Monocyte (primary cell): ENCODE data around the genes EPHB6, OR9A2 and CNTNAP2.

DNA sequence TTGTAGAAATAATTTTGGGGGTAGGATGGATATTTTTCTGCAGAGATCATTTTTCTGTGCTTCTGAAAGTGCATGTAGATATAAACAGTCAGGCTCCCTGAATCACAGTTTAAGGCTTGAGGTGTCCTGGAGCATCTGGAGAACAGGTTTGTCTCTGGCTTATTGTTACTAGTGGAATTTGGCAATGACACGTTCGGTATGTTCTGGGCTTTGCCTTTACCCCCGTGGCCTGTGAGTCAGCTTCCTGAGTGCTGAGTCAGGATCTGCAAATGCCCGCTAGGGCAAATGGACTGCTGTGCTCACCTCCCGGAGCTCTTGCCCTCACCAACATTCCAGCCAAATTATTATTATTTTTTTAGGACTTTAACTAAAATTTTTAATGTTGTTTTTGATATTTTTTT lies 192.6 kb upstream of the PRSS1 start:
- PRO-cap, 2 experiments, result no peak in any of the 2 experiments

GRCh38 chr7:142804455-142805481 lies 34.0 kb downstream of the PRSS2 start:
- PRO-cap, 2 experiments, result no peak in any of the 2 experiments

- PRO-cap, 2 experiments, result no peak in any of the 2 experiments
Observed at GRCh38 chr7:142807568-142808234, 36.9 kb downstream of the PRSS2 start.

DNA sequence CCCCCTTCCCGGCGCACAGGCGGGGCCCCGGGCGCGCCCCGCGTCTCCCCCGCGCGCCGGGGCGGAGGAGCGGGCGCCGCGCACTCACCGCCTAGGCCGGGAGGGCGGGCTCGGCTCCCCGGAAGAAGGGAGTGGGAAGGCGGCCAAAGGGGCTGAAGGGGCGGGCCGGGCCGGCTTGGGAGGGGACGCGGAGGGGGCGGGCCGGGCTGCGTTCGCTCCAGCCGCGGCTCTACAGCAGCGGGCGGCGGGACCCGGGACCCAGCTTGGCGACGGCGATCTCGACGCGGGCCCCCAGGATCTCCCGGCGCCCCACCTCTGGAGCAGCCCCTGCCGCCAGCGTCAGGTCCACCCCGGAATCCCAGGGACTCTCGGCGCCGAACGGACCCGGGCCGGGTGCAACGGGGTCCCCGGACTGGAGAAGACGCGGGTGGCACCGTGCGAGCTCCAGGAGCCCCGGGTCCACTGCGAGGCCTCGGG lies at the start of gene EPHB6:
Gene EPHB6 (plus strand): TSS at position 204 of the 477 bp plus-strand sequence.
- PRO-cap, 2 experiments, result peak in 2 of 2 experiments; most common plus-strand start position 117 of the sequence (in 1); most common minus-strand start position 86 of the sequence (in 2)

DNA sequence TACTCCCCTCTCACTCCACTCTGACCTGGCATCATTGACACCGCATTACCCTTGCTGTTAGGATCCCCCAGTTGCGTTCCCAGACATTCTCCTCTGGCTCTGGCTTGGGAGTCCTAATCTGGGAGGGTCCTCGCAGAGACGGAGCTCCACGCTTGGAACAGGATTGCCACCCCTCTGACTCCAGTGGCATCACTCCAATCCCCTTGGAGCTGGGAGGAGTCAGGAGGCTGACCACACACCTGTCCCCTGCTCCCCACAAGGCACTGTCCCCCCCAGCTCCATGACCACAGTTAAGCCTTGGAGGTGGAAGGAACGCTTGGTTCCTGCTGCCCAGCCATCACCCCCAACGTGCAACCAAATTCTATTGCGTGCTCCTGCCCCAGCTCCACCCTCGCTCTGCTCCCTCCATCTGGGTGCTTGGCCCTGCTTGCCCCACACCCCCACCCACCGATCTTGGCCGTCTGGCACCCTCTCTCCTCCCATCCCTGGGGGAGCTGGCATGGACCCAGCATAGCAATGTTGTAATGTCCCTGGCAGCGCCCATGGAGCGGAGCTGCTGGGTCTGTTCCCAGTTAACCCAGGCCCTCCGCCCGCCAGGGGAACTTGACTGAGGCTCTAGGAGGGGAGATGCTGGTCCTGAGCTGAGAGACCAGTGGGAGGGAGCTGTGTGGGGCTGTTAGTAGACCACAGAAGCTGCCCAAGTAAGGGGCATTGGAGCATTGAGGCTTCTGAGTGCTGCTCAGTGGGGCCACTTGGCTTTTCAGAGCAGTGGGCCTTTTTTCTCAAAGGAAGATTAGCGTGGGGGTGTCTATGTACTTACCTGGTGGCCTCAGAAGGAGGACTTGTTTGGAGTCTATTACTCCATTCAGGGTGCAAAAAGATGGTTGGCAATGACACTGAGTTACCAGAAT lies 952 bp downstream of the EPHB6 start:
- PRO-cap, 2 experiments, result no peak in any of the 2 experiments

GRCh38 chr7:142944383-142945039 lies 5.2 kb downstream of the LLCFC1 start:
- PRO-cap, 2 experiments, result no peak in any of the 2 experiments

GRCh38 chr7:143027005-143027296 lies at the start of gene OR9A2:
TSS of gene OR9A2 (minus strand) at chr7:143027132.
- PRO-cap, 2 experiments, result no peak in any of the 2 experiments

DNA sequence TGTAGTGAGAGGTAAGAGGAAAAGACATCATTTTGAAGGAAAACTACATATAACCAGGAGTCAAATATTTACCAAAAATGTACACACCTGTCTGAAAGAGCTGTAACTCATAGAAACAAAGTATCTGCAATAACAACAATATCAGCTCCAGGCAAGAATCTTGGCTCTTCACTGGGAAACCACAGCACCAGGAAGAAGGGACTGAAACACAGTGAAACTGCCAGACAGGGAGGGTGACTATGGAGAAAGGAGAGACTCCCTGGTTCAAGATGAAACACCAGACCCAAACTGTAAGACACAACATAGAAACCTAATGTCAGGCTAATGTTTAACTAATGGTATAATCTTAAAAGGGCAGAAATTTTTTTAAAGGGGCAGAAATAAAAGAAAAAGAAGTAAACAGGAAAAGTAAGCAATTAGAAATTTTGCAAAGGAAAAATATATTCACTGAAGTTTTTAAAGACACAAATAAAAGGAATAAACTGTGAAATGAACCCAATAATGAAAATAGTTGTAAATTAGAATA lies 11.5 kb upstream of the TAS2R39 start:
- PRO-cap, 2 experiments, result no peak in any of the 2 experiments

DNA sequence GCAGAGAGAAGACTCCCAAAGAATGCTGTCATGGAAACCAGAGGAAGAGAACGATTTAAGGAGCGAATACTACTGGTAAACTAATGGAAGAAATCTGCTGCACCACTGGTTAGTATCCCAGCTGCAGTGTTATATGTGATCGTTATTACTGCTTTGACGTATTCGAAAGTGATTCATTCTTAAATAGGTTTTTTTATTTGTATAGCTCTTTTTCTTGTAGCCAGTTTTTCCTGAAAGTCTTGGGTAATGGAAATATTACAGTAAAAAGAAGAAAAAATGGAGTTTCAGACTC lies 1.3 kb downstream of the CASP2 start:
- PRO-cap, 2 experiments, result no peak in any of the 2 experiments

DNA sequence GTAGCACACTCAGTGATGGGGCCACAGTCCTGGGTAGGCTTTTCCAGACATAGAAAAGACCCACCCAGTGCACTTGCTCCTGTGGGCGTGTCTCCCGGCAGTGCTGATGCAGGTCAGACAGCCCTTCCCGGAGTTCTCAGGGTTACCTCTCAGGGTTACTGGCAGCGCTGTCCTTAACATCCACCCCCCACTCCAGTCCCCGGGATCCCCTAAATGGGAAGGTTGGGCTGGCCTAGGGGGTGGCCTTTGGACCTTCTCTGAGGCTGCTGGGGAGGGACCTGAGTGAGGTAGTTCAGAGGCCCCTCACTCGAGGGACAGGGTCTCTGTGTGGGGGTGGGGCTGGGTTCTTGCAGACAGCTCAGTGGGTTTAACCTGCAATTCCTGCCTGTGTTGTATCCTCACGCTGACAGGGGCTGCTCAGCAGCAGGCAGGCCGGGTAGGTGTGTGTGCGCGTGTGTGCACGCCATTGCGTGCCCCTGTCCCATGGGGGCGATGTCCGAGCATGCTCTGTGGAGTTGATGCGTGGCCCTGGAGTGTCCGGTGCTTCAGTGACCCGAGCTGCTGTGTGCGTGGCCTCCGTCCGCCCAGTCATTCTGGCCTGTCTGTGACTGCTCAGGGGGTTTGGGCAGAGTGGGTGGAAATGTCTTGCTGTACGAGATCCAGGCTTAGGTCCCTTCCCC lies 6.3 kb downstream of the ZYX start:
- PRO-cap, 2 experiments, result peak in 1 of 2 experiments; most common plus-strand start position 324 of the sequence (in 1)

GRCh38 chr7:143388032-143388684 lies 7.0 kb downstream of the ZYX start:
- PRO-cap, 2 experiments, result no peak in any of the 2 experiments

DNA sequence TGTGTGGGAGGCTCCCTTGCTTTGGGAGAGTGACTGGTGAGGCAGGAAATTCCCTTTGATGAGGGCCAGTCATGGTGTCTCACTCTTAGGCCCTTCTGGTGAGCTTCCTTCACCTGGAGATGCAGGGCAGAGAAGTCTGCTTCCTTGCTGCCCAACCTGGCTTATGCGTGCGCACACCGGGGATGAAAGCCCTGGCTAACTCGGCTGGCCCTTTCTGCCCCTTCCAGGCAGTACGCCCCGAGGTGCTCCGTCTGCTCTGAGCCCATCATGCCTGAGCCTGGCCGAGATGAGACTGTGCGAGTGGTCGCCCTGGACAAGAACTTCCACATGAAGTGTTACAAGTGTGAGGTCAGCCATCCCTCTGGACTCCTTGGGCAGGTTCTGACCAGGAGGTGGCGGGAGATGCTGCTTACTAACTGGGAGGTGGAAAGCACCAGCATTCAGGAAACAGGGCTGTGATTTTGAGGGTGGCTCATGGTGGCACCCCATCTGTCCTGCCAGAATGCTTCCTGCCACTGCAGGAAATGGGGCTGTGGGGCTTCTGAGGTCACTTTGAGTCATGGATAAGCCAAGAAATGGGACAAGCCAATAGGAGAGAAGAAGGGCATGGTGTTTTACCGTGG lies 8.6 kb downstream of the ZYX start:
- PRO-cap, 2 experiments, result no peak in any of the 2 experiments

- PRO-cap, 2 experiments, result no peak in any of the 2 experiments
Observed at GRCh38 chr7:144294095-144294678, 18.0 kb upstream of the OR2A1 start.

GRCh38 chr7:144332011-144332382 lies 19.8 kb downstream of the OR2A1 start:
- PRO-cap, 2 experiments, result no peak in any of the 2 experiments

DNA sequence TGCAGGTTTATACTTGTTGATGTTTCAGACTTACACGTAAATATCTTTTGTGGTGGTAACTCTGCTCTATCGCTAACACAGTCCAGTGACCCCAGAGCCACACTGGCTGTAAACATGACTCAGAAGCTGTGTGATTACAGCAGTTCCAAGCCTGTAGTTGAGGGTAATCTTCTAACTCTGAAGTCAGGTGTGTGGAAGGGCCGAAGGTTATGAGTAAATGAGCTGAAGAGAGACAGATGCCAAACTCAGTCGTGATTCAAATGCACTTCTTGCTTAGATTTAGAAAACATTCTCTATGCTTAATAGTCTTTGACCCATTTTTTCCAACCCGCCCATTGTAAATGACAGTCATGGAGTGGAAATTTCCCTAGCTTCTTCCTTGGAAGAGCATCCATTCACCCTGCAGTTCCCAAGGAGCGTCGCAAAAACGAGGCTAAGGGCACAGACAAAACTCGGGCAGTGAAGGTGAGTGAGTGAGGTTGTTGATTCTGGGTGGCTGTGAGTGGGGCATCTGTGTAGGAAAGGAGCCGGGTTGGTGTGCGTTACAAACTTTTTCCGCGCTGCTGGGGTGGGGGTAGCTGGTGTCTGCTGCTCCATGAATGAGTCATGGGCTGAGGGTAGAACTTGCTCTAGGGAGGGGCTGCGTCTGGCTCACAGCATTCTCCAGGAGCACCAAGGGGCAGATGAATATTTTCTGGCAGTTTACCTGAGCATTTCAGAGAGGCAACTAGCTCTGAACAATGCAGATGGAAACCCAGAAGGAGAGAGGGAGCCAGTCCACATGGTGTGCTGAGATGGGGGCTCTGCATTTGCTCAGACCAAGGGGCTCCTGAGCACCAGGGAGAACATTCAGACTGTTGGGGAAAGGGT lies 25.6 kb downstream of the NOBOX start:
- PRO-cap, 2 experiments, result no peak in any of the 2 experiments

DNA sequence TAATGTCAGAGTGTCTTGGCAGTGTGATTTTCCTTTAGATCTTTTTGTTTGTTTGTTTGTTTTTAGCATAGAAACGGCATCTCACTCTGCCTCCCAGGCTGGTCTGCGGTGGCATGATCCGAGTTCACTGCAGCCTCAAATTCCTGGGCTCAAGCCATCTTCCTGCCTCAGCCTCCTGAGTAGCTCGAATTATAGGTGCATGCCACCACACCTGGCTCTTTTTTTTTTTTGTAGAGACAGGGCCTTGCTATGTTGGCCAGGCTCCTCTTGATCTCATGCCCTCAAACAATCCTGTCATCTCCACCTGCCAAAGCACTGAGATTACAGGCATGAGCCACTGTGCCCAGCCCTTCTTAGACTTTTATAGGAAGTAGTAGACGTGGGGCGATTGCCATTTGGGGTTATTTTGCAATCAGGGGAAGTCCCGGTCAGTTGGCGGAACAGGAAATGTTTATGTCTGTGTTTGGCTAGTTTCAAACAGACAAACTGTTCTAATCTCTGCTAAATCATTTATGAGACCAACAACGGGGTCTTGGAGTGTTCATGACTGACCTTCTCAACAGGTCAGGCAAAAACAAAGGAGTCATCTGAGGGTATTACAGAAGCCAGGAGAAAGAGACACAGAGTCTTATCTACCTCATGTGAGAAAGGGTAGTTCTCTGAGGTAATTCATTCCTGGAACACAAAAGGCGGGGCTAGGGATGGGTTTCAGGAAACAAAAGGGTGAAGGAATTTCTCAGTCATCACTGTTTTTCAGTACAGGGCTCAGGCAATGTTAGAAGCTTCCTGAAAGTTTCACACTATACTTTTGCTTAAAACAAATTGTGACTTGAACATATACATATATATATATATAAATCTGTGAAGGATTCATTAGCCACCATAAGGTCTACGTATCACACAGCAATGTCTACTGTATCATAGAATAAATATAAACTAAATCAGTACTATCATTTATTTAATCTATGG lies 6.5 kb upstream of the TPK1 start:
- PRO-cap, 2 experiments, result peak in 2 of 2 experiments; most common plus-strand start position 521 of the sequence (in 2); most common minus-strand start position 311 of the sequence (in 1)

GRCh38 chr7:145582938-145583163 lies 533.8 kb upstream of the CNTNAP2 start:
- PRO-cap, 2 experiments, result no peak in any of the 2 experiments

DNA sequence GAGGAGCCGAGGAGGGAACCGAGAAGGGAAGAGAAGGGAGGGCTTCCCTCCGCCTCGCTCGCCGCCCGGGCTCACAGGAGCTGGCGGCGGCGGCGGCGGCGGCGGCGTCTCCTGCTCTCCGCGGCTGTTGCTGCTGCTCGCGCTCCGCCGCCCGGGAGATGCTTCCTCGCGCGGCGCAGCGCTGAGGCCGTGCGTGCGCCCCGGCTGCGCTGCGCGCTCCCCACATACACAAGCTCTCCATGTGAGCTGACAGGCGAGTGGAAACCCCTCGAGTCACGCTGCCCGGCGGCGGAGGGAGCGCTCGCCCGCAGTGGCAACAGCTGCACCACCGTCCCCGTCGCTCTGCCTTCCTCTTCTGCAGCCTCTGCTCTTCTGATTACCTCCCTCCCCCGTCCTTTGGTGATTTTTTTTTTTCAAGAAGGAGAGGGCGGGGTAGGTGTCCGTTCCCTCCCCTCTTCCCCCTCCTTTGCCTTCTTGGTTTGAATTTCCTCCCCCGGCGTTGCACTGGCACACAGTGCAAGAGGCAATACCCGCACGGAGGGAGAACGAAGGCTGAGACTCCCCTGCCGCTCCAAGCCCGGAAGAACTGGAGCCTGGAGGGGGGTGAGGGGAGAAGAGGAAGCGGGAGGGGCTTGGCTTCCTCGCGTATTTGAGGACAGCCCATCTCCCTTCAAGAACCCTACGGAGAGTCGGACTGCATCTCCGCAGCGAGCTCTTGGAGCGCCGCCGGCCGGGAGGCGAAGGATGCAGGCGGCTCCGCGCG lies at the start of gene CNTNAP2:
Gene CNTNAP2 (plus strand): TSS at position 669 of the 763 bp plus-strand sequence.
- PRO-cap, 2 experiments, result no peak in any of the 2 experiments

- PRO-cap, 2 experiments, result no peak in any of the 2 experiments
Observed at GRCh38 chr7:148260458-148261129, 330.0 kb upstream of the C7orf33 start.

- PRO-cap, 2 experiments, result no peak in any of the 2 experiments
Observed at GRCh38 chr7:148988000-148988301, 40.4 kb downstream of the PDIA4 start.